Endometrial microvascular endothelial cells (primary cell): ENCODE measurements around a stretch of chr20.

- RAMPAGE, long total RNA, result no peak
Observed at GRCh38 chr20:47805784-47806199, 20.5 kb upstream of the SULF2 start.

DNA sequence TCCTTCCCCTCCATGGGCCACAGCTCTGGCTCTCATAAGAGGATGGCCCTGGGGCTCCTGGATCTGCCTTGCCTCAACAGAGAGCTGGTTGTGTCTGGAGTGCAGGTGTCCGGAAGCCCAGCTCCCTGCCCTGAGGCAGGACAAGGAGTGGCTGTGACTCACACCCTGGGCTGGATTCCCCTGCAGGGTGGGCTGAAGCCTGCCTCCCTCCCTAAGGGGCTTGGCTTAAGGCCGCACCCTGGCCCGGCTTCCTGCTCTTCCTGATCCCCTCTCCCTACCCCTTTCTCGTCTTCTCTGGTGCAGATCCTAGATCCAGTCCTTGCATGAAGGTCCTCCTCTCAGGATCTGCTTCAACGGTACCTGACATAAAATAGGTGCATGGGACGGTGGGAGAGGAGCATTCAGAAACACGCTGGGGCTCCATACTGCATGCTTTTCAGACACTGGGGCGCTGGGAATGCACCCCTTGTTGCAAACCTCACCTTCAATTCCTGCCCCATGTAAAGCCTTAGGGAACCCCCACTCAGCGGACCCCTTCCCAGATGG lies 24.5 kb upstream of the SULF2 start:
- RAMPAGE, long total RNA, result no peak

DNA sequence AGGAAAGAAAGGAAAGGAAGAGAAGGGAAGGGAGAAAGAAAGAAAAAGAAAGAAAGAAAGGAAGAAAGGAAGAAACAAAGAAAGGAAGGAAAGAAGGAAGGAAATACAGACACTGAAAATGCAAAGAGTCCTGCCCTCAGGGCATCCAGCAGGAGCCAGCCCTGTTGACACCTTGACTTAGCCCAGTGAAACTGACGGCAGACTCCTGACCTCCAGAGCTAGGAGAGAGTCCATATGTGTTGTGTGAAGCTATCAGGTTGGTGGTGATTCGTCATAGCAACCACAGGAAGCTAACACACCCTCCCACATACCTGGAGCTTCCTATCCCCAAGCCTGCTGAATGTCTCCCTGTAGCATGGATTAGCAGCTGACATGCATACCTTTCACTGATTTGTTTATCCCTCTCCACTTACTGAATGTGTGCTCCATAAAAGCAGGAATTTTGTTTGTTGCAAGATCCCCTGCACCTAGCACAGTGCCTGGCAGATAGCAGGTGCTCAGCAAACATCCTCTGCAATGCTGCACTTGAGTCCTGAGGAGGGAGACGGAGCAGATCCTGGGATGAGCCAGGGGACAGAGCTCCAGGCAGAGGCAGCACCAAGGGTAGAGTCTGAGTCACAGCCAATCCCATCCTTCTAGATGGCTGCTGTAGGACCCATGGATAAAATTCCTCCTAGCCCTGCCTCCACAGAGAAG lies 59.0 kb upstream of the SULF2 start:
- RAMPAGE, long total RNA, result no peak

DNA sequence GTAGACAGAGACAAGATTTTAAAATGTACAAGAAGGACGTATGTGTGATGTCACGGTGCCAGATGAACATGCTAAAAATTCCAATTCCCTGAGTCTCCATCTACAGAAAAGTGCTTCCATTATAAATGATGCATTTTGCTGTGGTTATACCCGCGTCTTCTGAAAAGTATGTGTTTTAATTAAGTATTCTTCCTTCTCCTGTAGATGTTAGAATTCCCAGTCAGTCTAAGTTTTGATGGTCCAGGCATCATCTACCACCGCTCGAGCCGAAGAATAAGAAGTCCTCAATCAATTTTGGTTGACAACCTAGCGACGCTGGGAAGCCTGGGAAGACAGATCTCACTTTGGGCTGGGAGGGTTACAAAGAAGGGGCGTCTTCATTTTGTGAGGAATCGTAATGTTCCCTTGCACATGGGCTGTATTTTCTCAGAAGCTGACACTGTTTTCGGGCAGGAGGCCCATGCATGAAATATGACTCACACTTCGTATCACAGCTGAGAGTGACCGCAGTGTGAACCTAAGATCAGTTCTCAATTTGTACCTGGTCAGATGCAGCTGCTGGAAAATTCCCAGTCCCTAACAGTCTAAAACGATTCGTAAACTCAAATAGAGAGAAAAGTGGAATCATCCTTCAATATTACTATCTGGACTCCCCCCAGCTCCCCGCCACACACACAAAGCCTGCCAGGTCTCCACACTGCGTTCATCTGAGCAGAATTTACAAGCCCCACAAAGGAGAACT lies 488.8 kb downstream of the PREX1 start:
- RAMPAGE, long total RNA, result no peak

DNA sequence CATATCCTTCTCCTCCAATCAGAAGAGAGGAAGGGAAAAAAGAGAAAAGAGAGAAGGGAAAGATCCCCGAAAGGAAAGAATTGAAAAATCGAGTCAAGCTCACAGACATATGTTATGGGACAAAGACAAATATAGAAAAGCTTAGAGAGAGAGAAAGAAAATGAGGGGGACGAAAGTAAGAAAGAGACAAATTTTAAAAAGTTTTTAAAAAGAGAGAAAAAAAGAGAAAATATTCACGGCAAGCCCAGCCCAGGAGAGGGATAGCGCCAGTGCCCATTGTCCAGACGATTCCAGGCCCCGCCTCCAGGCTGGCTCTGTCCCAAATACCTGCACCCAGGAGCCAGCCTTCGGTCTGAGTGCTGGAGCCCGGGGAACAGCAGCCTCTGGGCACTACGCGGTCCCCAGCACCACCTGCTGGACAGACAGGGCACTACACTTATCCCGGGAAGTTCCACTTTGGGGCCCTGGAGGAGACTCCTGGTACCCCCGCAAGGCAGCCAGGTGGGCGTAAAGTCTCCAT lies 207.0 kb downstream of the PREX1 start:
- RAMPAGE, long total RNA, result no peak

- RAMPAGE, long total RNA, result no peak
Observed at GRCh38 chr20:48724990-48726207, 102.4 kb downstream of the PREX1 start.

DNA sequence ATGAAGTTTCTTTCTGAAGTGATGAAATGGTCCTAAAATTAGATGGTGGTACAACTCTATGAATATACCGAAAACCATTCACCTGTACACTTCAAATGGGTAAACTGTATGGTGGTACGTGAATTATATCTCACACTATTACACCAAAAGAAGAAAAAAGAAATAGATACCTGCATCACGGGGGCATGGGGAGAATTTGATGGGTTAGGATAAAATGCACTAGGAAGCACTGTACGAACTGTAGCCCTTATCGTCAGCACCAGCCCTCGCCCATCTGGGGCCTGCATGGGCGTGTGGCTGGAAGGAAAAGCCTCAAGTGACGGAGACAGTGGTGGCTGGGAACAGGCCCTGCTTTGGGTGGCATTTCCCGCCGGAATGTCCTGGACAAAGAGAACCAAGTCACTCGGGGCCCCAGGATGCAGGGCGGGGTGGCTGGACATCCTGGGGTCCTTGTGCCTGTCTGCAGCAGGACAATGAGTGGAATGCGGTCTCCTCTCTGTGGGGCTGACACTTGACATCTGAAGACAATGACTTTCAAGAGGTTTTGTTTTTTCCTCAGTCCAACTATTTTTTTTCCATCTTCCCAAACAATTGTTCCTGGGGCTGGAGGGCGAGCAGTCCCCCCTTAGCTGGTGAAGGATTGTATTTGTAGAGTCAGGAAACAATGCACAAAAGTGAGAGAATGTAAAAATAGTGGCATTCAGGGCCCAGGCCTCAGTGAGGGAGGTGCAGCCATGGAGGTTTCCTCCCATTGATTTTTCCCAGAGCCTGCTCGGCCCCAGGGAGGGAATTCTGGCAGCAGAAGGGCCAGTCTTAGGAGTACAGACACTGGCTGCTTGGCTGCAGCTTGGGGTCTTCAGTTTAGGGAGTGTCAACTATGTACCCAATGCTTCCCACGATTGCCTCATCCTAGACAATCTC lies 64.5 kb downstream of the PREX1 start:
- RAMPAGE, long total RNA, result no peak

- RAMPAGE, long total RNA, result no peak
Observed at GRCh38 chr20:48776512-48776711, 51.4 kb downstream of the PREX1 start.

- RAMPAGE, long total RNA, result no peak
Observed at GRCh38 chr20:48825747-48826775, 1.7 kb downstream of the PREX1 start.

GRCh38 chr20:48985016-48985580 lies 61.0 kb upstream of the CSE1L start:
- RAMPAGE, long total RNA, result no peak

- RAMPAGE, long total RNA, result no peak
Observed at GRCh38 chr20:49035452-49036334, 10.4 kb upstream of the CSE1L start.

DNA sequence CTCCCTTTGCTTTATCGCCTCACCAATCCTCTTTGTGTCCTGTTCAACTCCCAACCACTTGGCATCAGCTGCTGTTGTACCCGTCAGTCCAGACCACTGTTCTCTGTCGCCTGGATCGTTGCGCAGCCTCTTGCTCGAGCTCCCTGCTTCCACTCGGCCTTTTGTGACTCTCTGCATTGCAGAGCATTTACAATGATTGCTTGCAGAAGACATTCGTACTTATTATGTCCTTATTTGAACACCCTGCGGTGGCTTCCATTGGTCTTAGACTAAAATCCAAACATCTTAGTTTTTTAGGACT lies 14.6 kb downstream of the DDX27 start:
- RAMPAGE, long total RNA, result no peak

- RAMPAGE, long total RNA, result no peak
Observed at GRCh38 chr20:49279415-49279940, 1.6 kb upstream of the ZNFX1 start.

DNA sequence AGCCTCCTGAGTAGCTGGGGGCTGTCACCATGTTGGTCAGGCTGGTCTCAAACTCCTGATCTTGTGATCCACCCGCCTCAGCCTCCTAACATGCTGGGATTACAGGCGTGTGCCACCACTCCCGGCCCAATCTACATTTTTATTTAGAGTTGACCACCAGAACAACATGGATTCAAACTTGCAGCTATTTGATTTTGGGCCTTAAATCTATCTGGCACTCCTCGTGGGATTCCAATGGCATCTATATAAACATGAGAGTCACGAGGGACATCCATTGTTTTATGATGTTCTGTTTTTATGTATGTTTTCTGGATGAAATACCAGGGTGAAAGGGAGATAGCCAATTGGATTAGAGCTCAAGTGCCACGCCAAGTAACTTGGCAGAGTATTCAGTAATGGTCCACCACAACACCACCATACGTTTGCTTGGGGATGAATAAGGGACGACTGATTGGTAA lies 4.4 kb upstream of the ZNFX1 start:
- RAMPAGE, long total RNA, result no peak

GRCh38 chr20:49283975-49284142 lies 6.0 kb upstream of the ZNFX1 start:
- RAMPAGE, long total RNA, result no peak

DNA sequence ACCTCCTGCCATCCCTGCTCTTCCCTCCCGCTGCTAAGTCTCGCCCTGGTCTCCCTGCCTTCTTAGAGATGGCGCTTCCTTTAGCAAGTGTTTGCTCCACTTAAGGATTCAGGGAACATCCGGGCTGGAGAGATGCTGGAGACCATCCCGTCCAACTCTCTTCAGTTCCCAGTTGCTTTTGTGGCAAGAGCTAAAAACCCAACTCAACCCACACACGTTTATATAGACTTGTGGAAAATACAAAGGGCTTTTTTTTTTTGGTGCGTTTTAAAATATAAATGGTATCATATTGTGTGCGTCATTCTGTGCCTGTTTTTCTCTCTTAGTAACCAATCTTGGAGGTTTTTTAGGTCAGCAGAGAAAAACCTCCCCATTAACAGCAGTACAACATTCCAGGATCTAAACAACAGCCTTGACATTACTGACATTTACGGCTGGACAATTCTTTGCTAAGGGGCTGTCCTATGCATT lies 20.3 kb upstream of the PTGIS start:
- RAMPAGE, long total RNA, result no peak

- RAMPAGE, long total RNA, result no peak
Observed at GRCh38 chr20:49637171-49637612, 69.3 kb upstream of the PTGIS start.

DNA sequence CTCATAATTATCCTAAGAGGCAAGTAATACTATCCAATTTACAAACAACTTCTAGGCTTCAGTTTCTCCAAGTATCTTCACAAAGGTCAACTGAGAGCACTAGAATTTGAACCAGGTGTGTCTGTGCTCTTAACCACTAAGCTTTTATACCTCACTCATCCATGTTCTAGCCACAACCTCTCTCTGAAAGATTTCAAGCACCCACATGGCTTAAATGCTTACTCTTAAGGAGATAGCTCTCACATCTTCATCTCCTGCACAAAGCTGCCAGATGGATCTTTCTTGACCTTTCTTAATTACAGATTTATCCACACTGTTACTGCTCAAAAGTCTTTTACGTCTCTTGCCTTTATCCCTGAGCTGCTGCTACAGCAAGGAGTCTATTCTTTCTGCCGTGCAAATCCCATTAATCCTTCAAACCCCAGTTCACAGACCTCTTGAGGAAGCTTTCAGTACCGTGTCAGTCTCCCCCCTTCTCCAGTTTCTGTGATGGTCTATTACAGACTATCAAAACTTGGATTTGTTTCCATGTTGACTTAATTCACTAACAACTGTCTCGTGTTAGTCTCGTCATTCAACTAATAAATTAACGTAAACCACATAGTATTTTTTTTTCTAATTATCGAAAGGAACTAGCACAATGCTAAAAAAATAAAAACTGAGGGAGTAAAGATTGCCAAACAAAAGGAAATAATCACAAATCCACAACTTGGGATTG lies 54.6 kb downstream of the B4GALT5 start:
- RAMPAGE, long total RNA, result no peak

- RAMPAGE, long total RNA, result no peak
Observed at GRCh38 chr20:49700515-49701119, 13.1 kb downstream of the B4GALT5 start.

DNA sequence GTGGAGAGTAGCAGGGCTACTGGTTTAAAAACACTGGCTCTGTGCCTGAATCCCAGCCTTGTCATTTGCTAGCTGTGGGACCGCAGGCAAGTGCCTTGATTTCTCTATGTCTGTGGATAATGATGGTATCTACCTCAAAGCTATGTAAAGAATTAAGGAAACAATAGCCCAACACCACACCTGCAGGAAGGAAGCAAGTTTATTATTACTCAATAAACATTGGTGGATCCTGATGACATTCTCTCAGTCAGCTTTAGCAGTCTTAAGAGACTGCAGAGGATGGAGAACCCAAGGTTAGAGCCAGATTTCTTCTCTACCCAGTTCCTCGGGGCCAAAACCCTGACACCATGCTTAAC lies 1.8 kb upstream of the SLC9A8 start:
- RAMPAGE, long total RNA, result no peak